REH cell (cell line): Measurements from ENCODE around the genes FASLG, SLC9C2 and RC3H1.

GRCh38 chr1:172188338-172188746 is 232.1 kb upstream of the C1orf105 start:
- PRO-cap: no peak

- PRO-cap: no peak
Measured at GRCh38 chr1:172322061-172323045, 98.1 kb upstream of the C1orf105 start.

GRCh38 chr1:172449910-172450462 is 6.1 kb upstream of the PIGC start:
- PRO-cap: no peak

DNA sequence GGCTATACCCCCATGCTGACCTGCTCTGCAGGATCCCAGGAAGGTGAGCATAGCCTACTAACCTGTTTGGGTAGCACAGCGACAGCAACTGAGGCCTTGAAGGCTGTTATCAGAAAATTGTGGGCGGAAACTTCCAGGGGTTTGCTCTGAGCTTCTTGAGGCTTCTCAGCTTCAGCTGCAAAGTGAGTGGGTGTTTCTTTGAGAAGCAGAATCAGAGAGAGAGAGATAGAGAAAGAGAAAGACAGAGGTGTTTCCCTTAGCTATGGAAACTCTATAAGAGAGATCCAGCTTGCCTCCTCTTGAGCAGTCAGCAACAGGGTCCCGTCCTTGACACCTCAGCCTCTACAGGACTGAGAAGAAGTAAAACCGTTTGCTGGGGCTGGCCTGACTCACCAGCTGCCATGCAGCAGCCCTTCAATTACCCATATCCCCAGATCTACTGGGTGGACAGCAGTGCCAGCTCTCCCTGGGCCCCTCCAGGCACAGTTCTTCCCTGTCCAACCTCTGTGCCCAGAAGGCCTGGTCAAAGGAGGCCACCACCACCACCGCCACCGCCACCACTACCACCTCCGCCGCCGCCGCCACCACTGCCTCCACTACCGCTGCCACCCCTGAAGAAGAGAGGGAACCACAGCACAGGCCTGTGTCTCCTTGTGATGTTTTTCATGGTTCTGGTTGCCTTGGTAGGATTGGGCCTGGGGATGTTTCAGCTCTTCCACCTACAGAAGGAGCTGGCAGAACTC is at the start of gene FASLG:
Gene FASLG, plus strand, starts transcription at position 303 of the 743 bp plus-strand sequence.
- PRO-cap: no peak

DNA sequence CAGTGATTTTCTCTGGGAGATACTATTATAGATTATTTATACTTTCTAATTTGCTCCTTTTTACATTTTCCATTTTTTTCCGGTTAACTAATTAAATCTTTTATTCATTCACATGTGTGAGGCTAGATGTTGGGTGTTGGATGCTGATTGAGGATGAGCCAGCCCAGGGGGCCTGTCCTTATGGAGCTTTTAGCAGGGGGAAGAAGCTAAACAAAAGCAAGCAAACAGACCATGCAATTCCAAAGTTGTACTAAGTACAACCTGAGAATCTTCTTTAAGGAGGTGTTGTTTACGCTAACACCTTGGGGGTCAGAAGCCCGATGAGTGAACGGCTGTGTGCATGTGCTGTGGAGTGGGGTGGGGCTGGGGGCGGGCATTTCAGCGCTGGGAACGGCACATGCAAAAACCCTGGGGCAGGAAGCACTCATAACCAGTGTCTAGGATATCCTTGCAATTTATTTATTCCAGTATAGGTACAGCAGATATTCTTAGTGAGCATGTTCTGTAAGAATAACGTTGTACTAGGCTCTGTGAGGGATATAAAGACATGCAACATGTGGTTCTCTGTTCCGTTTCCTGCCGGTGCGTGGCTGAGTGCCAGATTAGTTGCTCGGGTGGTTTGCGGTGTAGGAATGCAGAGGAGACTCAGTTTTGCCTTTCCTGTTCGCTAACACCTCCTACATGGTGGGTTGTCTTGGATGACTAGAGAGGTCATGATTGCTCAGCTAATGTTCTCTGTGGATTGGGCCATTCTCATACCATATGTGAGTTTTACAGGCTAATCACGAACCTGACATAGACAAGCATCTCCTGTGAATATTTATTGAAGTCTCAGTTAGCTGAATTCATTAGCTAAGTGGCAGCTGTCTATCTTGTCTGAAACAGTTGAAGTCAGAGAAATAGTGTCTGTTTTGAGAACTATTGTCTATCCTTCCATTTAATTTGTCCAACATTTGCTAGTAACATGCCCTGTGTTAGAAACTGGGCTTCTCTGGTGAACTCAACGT is 3.7 kb downstream of the FASLG start:
- PRO-cap: unidirectional peak, minus-strand start at position 512 of the sequence

DNA sequence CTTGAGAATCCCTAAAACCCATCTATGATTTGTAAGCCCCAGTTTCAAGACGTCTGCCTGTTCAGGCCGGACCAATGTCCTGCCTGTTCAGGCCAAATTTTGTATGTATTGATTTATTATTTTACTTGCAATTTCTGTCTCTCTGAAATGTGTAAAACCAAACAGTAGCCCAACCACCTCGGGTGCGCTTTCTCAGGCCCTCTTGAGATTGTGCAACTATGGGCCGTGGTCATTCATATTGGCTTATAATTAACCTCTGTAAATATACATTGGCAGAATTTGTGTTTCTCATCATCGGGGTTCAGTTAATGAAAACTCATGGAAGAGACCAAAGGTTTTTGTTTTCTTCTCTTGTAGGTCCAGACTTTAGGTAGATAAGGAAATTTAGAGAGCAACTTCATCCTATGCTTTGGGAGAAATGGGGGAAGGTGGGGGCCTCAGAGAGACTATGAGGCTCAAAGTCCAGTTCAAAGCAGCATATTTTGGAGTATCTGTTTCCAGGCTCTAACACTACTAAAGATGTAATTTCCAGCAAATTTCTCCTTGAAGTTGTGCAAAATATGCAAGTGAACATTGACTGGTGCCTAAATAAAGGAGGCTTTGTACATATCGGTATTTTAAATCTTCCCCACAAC is 77.2 kb upstream of the TNFSF18 start:
- PRO-cap: no peak

- PRO-cap: bidirectional peak, plus-strand start at chr1:173406715, minus-strand start at chr1:173406710; bidirectional peak, plus-strand start at chr1:173406969, minus-strand start at chr1:173406917
Measured at GRCh38 chr1:173406418-173407303, 70.5 kb upstream of the PRDX6 start.

DNA sequence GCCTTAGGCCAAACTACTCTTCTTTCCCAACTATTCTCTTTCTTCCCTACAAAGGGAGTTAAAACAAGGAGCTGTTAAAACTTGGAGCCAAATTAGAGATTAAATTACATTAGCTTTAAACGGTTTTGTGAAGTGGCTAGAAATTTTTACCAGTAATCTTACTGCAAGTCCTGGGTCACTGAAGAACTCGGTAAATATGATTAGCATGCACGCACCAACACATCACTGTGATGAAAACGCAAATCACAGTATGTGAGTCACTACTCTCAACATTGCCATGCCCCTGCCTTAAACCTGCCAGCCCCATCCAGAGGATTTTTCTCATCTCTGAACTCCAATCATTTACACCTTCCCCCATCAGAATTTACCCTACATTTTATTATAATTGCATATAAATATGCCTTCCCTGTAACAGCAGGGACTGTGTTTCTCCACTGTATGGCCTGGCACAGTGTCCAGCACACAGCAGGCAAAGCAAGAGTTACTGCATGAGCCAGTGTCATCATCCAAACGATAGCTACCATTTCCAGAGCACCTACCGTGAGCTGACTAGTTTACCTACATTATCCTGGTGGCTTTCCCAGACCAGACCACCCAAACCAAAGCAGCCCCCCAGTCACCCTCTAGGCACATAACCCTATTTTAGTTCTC is 1.3 kb upstream of the PRDX6 start:
- PRO-cap: no peak

DNA sequence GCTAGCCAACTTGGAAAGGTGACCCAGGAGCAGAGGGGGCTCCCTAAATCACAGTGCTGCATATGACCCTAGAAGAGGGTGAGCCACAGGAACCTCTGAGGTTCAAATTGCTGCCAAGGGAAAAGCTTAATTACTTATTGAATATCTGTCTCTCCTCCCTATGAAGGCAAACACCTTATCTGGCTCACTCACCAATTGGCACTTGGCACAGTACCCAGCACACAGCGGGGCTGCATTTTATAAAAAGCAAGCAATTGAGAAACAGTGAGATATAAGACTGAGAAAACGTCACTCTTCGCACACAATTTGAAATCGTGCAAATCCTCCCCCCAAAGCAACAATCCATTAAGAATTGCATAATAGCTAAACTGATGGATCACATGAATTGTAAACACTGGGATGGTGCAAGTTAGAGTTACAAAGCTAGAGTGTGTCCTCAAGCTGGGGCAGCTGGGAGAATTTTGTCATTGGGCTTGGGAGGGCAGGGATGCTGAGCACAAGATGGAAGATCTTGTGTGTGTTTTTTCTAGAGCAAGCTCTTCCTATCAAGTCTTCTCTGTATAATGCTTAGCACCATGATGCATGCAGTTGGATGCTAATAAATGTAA is 27.1 kb downstream of the PRDX6 start:
- PRO-cap: no peak

- PRO-cap: no peak
Measured at GRCh38 chr1:173602786-173603745, at the start of gene SLC9C2. Gene SLC9C2, minus strand, starts transcription at chr1:173603072.

GRCh38 chr1:173642773-173643140 is 7.6 kb downstream of the TEX50 start:
- PRO-cap: no peak

DNA sequence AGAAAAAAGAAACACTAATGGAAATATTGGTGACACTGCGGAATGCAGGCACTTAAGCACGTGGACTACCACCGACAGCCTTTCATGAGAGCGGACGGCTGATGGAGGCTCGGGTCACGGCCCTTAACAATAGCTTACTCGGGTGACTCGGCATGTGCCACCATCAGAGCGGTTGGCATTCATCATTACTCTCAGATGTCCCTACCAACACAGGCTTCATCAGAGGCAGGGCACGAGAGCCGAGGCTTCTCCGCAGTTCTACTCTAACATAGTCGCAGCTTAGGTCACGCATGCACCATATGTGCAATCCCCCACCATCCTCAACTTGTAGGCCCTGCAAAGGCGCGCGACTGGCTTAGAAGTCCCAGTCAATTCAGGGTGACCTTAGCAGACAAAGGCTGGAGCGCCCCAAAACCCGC is 654 bp upstream of the ZBTB37 start:
- PRO-cap: bidirectional peak, plus-strand start at position 182 of the sequence, minus-strand start at position 227 of the sequence

GRCh38 chr1:173928493-173929347 is 11.6 kb upstream of the SERPINC1 start:
- PRO-cap: no peak

- PRO-cap: bidirectional peak, plus-strand start at chr1:174022483, minus-strand start at chr1:174022354
Measured at GRCh38 chr1:174022225-174022628, at the start of gene RC3H1. Gene RC3H1, minus strand, starts transcription at chr1:174022357.

DNA sequence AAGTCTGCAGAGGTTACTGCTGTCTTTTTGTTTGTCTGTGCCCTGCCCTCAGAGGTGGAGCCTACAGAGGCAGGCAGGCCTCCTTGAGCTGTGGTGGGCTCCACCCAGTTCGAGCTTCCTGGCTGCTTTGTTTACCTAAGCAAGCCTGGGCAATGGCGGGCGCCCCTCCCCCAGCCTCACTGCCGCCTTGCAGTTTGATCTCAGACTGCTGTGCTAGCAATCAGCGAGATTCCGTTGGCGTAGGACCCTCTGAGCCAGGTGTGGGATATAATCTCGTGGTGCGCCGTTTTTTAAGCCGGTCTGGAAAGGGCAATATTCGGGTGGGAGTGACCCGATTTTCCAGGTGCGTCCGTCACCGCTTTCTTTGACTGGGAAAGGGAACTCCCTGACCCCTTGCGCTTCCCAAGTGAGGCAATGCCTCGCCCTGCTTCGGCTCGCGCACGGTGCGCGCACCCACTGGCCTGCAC is 64.5 kb upstream of the GPR52 start:
- PRO-cap: no peak

DNA sequence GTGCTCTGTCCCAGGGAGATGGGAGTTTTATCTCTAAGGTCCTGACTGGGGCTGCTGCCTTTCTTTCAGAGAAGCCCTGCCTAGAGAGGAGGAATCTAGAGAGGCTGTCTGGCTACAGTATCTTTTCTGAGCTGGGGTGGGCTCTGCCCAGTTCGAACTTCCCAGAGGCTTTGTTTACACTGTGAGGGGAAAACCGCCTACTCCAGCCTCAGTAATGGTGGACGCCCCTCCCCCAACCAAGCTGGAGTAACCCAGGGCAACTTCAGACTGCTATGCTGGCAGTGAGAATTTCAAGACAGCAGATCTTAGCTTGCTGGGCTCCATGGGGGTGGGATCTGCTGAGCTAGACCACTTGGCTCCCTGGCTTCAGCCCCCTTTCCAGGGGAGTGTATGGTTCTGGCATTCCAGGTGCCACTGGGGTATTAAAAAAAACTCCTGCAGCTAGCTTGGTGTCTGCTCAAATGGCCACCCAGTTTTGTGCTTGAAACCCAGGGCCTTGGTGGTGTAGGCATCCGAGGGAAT is 205.2 kb downstream of the GPR52 start:
- PRO-cap: no peak

- PRO-cap: no peak
Measured at GRCh38 chr1:174902309-174902834, 97.4 kb upstream of the CACYBP start.

GRCh38 chr1:174964997-174965589 is 34.7 kb upstream of the CACYBP start:
- PRO-cap: no peak

GRCh38 chr1:174989321-174990198 is 10.2 kb upstream of the CACYBP start:
- PRO-cap: no peak

DNA sequence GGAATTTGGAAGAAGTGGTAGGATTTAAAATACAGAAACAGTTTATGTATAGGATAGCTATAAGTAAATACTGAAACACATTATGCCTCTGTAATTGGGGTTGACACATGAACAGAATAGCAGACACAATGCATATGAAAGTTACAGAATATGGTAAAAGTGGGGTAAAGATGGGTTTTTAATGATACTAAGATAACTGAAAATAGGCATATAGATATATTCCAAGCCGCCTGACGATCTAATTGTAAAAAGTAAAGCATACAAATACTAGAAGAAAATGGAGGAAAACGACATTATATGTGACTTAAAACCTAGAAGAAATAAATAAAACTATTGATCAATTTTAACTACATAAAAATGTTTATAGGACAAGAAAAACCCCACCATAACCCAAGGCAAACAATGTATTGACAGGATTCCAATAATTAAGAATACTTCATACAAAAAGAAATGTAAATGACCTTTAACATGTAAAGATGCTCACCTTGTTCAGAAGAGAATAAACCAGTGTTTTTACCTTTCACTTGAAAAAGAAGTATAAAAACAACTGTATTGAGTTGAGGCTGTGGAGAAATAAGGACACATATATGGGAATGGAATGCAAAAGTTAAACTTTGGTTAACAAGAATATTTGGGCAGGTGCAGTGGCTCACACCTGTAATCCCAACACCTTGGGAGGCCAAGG is 11.6 kb downstream of the CACYBP start:
- PRO-cap: no peak